Peritoneum (tissue), 1 donor: ENCODE results near the genes CST3 and APMAP.

DNA sequence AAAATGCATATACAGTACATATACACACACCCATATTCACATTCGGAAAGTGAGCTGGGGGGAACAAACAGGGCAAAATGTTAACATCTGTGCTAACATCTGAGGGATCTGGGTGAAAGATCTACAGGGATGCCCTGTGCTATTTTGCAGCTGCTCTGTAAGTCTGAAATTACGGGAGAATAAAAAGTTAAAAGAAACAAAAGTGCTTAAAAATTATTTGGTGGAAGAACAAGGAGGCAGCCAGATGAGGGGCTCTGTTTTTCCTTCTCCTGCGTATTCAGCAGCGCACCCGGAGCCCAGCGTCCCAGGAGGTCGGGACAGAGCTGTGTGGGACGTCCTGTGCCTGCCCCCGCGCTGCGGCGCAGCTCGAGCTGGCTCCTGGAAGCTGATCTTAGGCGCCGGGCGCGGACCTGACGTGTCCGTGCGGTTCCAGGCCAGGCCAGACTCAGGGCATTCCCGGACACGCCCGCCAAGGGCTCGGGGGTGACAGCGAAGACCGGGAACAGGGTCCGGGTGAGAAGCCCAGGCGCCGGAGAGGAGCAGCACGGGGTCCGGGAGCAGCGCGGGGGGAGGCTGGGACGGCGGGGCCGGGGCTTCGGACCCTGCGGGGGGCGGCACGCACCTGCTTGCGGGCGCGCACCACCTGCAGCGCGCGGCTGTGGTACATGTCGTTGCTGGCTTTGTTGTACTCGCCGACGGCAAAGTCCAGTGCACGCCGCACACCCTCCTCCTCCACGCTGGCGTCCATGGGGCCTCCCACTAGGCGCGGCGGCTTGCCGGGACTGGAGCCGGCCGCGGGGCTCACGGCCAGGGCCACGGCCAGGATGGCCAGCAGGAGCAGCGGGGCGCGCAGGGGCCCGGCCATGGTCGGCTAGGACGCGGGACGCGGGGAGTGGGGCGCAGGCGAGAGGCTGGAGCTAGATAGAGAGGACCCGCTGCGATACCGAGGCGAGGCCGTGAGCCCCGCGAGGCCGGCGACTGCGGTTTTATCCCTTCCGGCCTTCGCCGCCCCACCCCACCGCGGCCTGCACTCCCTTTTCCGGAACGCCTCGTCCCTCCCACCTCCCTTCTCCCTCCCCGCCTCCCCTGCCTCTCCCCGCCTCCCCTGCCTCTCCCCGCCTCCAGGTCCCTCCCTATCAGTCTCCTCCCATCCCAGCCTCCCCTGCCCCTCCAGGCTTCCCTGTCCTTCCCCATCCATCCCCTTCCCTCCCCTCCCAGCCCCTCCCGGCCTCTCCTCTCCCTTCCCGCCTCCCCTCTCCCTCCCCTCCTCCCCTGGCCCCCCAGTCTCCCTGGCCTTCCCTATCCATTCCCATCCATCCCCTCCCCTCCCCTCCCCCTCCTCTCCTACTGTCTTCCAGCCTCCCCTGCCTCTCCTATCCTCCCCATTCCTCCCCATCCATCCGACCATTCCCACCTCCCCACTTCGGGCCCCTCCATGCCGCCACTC is at the start of gene CST3:
CST3 (minus strand) TSS at position 958 of the 1,447 bp plus-strand sequence.
- PRO-cap = bidirectional peak, plus-strand start at position 418 of the sequence, minus-strand start at position 447 of the sequence

GRCh38 chr20:23986523-23987011 is 2.0 kb downstream of the GGTLC1 start:
- PRO-cap = no peak

DNA sequence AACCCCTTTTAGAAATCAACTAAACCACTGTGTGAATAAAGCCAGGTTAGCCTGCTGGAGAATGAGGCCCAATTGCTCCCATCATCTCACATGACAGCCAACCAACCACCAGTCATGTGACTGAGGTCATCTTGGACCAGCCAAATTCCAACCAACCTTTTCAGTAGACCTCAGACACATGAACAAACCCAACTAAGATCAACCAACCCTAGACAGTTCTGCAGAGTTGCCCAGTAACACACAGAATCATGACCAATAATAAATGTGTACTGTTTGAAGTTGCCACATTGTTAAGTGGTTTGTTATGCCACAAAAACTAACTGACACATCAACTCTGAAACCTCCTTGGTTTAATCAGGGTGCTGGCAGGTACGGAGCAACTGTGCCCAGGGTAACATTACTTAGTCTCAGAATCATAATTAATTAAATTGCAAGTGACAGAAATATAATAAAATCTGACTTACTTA is 44.7 kb upstream of the GGTLC1 start:
- PRO-cap = no peak

- PRO-cap = no peak
Observed at GRCh38 chr20:24964257-24964860, 15.3 kb downstream of the CST7 start.

- PRO-cap = no peak
Observed at GRCh38 chr20:24987798-24988436, 4.6 kb downstream of the APMAP start.

- PRO-cap = no peak
Observed at GRCh38 chr20:24991268-24991813, 1.2 kb downstream of the APMAP start.

GRCh38 chr20:24992548-24993248 is at the start of gene APMAP:
Gene APMAP (minus strand): TSS chr20:24992751.
- PRO-cap = bidirectional peak, plus-strand start at chr20:24992833, minus-strand start at chr20:24992750

DNA sequence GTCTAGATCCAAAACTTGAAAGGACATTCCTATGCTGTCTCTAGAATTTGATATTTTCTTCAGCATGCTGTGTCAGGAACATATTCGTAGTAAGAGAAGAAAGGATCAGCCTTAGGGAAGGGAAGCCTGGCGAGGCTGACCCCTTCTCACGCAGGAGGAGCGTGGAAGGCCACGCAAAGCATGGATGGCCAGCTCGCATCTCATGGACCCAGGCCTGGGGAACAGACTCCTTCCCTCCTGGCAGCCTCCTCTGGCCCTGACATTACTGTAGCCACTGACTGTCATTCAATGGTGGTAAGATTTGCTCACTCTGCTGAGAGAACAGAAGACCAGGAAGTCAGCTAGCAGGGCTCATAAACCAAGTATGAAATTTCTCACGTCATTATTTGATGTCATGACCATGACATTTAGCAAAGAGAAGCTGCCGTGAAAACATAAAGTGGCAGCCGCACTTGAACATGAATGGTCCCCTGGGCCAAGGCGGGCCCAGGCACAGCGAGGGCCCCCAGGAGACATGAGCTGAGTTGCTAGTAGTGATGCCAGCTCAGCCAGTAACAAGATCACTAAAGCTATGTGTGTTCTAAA is 20.3 kb downstream of the ACSS1 start:
- PRO-cap = no peak

- PRO-cap = no peak
Observed at GRCh38 chr20:25191571-25192076, 3.9 kb upstream of the ENTPD6 start.

- PRO-cap = no peak
Observed at GRCh38 chr20:25192077-25192392, 3.5 kb upstream of the ENTPD6 start.

DNA sequence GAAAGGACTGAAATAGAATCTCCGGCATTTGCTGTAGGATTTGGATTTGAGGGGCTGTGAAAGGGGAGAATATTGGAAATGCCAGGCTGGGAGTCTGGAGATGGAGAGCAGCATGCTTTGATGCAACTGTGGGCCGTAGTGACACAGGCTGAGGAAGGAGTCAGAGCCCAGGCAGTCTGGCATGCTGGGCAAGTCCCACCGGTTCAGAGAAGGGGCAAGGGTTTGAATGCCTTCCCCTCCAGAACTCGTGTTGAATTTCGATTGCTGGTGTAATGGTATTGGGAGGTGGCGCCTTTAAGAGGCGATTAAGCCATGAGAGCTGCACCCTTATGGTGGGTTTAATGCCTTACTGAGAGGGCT is 9.5 kb upstream of the PYGB start:
- PRO-cap = no peak

- PRO-cap = no peak
Observed at GRCh38 chr20:25247049-25247875, 623 bp upstream of the PYGB start.

GRCh38 chr20:25318545-25319046 is 70.7 kb downstream of the PYGB start:
- PRO-cap = no peak

GRCh38 chr20:25319656-25320854 is 70.6 kb downstream of the ABHD12 start:
- PRO-cap = no peak

- PRO-cap = no peak
Observed at GRCh38 chr20:25321439-25321993, 69.1 kb downstream of the ABHD12 start.

- PRO-cap = no peak
Observed at GRCh38 chr20:25339611-25340144, 51.0 kb downstream of the ABHD12 start.

DNA sequence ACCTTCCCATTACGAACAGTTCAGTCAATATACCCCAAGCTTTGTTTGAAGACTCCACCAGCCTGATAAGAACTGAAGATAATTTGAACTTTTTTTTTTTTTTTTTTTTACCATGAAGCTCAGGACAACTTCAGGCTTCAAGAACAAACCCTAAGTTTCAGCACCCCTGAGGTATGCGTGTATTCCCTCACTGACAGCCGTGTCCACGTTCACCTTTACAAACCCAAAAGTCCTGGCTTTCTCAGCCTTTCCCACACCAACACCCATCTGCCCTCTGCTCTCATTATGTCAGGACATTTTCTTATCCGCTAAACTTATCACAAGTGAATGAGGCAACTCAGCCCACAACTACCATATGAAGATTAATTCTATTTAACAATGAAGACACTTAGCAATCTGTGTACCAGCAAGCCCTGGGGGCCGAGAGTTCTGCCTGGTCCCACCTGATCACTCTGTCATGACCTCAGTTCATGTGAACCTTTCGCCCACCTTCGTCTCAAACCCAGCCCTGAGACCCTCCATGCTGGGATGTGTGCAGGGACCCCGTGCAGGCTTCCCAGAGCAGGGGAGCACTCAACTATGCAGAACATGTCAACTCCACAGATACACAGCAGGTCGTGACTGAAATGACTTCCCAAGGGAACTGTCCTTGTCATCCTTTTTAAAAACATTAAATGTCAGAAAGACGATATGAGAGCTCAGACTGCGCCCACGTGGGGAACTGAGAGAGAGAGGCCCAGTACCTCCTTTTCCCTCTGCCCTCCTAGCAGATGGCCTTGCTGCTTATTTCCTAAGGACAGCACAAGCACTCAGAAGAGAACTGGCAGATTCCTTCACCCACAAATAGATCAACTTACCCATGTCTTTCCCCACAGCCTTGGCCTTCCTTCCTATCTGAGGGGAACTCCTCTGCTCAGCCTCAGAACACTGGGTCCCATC is 11.8 kb downstream of the ABHD12 start:
- PRO-cap = no peak

DNA sequence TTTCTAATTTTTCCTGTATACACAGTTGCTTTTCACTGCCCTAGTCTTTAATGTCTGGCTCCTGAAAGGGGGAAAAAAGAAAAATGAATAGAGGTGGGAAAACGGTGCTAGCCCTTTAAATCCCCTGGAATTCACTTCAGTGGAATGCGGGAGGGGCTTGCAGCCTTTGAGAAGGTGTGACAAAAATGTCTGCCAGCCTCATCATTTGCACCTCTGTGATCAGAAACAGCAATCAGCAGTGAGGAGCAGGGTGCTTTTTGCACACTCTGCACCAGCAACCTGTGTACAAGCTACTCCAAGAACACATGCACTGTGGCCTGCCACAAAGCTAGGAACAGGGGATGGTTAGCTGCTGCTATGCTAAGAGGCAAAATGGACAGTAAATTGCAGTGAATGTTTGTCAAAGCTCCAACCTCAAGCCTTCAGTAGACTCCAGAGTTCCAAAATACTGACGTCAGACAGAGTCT is 29.6 kb downstream of the GINS1 start:
- PRO-cap = no peak

- PRO-cap = no peak
Observed at GRCh38 chr20:25458266-25458808, 50.9 kb downstream of the GINS1 start.

DNA sequence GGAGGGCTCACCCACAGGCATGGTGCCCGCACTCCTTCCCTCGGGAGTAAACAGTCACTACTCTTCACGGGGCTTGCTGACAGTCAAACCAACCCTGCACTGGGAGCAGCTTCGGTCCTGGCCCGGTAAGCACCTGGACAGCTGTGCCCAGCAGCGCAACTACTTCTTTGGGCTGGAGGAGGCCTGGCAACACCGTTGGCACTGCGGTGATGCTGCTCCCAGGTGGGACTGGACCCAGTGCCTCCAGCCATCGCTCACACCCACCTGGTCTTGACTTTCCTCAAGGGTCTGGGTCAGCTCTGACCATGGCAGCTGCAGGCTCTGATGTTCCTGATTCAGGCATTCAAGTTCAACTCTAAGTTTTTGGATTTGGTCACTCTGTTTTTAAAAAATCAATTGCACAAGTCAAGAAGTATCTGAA is 53.8 kb downstream of the GINS1 start:
- PRO-cap = no peak